NALM6 (cell line): ENCODE measurements around a stretch of chr20.

DNA sequence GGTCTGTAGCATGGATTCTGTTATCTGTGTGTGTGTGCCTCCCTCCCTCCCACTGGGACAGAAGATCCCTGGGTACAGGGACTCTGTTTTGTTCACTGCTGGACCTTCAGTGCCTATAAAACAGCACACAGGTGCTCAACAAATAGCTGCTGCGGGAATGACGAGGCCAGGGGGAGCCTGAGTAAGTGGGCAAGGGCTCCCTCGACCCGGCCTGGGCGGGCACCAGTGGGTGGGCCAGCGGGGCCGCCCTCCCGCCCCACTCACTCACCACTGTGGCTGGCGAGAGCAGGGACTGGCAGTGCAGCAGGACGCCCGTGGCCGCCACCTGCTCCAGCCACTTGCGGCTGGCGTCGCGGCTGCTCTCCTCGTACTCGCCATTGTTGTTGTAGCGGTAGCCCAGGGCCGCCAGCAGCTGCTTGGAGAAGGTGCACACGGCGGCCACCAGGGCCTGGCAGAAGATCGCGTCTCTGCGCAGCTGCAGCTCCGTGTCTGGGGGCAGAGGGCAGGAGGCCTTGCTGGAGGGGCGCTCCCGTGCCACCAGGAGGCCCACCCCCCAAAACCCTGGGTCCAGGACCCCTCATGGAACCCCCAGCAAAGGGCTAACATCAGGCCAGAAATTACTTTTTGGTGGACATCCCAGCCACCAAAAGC is 191.5 kb downstream of the PREX1 start:
- PRO-cap = no peak

- PRO-cap = no peak
Observed at GRCh38 chr20:48644177-48644790, 183.5 kb downstream of the PREX1 start.

GRCh38 chr20:48667736-48668740 is 159.8 kb downstream of the PREX1 start:
- PRO-cap = no peak

- PRO-cap = bidirectional peak, plus-strand start at chr20:48738859, minus-strand start at chr20:48738564
Observed at GRCh38 chr20:48738423-48739346, 89.1 kb downstream of the PREX1 start.

DNA sequence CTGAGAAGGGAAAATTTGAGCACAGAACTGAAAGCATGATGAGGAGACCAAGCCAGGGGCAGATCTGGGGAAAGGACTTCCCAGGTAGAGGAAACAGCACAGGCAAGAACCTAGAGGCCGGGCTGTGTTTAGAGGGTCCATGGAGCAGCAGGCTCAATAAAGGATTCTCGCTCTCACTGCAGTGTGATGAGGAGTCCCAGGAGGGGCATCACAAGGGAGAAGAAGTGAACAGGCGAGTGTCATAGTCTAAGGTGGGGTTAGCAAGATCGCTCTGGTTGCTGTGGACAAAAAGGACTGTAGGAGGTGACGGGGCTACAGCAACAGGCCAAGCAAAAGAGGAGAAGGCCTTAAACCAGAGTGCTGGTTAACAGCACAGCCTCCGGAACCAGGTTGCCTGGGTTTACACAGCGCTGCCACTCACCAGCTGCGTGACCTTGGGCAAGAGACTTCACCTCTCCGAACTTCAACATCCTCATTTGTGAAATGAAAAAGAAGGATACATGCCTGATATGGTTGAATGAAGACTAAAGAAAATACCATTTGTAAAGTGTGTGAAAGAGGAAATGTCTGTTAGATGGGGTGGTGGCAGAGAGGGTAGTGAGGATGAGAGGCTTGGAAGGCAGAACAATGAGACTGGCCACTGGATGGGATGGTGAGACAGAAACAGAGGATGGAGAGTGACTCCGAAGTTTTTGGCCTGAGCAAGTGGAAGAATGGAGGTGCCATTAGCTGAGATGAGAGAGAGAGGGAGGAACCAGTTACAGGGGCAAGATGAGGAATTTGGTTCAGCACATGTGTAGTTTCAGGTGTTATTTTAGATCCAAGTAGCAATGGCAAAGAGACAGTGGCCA is 44.9 kb downstream of the PREX1 start:
- PRO-cap = bidirectional peak, plus-strand start at position 355 of the sequence, minus-strand start at position 158 of the sequence; bidirectional peak, plus-strand start at position 573 of the sequence, minus-strand start at position 480 of the sequence

- PRO-cap = no peak
Observed at GRCh38 chr20:48922863-48923829, 1.6 kb downstream of the ARFGEF2 start.

- PRO-cap = no peak
Observed at GRCh38 chr20:48933009-48933639, 11.6 kb downstream of the ARFGEF2 start.

GRCh38 chr20:48956616-48957604 is 35.4 kb downstream of the ARFGEF2 start:
- PRO-cap = no peak

GRCh38 chr20:48983259-48984275 is 62.1 kb downstream of the ARFGEF2 start:
- PRO-cap = no peak

DNA sequence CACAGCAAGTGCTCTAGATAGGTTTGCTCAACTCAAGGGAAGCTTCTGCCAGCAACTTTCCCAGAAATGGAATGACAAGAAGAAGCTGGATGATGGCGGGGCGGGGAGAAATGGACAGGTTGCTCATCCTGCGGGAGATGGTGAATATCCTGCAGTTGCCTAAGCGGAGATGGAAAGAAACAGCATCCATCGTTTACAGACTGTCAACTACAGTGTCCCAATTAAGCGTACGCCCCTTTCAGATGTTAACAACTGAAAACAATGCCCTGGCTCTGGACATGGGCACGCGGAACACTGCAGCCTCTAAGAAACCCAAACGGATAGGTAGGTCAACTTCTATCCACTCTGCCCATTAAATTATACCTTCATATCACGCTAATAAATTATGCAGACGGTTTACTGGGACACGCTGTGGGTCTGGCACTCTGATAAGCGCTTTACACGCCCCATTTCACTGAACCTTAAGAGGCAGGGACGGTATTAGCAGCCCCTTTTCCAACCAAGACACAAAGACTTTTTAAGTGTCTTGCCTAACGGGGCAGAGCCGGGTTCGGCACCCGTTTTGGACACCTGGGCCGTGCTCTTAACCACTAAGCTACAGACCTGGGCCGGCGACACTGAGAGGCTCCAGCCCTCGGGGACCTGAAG is 890 bp downstream of the STAU1 start:
- PRO-cap = bidirectional peak, plus-strand start at position 590 of the sequence, minus-strand start at position 519 of the sequence

GRCh38 chr20:49188491-49188887 is 355 bp upstream of the STAU1 start:
- PRO-cap = bidirectional peak, plus-strand start at chr20:49188594, minus-strand start at chr20:49188335

GRCh38 chr20:49248106-49248542 is 28.9 kb downstream of the DDX27 start:
- PRO-cap = no peak

GRCh38 chr20:49284802-49285326 is 7.0 kb upstream of the ZNFX1 start:
- PRO-cap = no peak

DNA sequence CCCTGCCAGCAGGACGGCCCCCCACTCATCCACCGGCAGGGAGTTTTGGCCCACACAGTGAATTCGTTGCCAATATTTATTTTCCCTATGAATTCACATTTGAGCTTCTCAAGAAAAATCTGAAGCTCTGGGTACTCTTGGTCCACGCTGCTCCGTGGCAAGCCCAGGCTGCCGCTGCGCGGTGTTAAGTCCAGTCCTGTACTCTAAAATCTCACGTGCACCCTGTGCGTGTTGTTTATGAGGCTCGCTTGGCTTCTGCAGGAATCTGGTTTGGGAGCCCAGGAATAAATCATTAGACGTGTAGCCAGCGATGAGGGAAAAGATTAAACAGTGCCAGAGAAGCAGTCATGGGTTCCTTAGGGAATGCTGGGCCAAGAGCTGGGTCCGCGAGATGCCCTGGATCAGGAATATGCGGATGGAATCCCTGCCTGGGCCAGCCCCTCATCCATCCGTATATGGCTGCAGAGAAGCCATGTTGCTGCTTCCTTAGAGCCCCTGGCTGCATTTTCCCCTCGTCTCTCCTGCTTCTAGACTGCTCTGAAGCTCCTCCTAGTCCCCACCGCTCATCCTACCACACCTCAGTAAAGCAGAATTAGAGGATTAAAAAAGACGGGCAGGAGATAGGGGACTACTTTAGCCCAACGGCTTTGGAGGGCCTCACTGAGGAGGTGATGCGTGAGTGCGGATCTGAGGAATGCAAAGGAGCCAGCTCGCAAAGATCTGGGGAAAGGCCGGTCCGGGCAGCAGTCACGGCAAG is 87.2 kb downstream of the KCNB1 start:
- PRO-cap = no peak

- PRO-cap = no peak
Observed at GRCh38 chr20:49585911-49586275, 18.0 kb upstream of the PTGIS start.

DNA sequence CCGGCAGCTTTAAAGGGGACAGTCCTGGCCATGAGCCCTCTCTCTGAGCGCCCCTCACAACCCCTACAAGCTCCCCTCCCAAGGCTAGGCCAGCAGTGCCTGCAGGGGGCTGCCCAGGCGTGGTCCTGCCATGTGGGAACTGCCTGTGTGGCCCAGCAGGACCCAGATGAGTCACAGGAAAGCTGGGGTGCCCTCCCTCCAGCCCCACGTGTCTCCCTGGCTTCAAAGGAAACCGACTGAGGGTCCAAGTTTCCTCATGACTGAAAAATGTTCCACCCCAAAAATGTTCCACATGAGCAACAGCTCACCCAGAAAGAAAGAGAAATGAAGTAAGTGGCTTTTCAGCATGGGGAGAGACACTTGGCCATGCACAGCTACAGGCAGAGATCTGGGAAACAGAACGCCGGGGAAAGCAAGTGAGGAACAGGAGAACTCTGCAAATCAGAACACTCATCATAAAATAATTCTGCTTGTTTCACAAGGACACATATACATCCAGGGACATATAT is 28.3 kb upstream of the PTGIS start:
- PRO-cap = no peak

DNA sequence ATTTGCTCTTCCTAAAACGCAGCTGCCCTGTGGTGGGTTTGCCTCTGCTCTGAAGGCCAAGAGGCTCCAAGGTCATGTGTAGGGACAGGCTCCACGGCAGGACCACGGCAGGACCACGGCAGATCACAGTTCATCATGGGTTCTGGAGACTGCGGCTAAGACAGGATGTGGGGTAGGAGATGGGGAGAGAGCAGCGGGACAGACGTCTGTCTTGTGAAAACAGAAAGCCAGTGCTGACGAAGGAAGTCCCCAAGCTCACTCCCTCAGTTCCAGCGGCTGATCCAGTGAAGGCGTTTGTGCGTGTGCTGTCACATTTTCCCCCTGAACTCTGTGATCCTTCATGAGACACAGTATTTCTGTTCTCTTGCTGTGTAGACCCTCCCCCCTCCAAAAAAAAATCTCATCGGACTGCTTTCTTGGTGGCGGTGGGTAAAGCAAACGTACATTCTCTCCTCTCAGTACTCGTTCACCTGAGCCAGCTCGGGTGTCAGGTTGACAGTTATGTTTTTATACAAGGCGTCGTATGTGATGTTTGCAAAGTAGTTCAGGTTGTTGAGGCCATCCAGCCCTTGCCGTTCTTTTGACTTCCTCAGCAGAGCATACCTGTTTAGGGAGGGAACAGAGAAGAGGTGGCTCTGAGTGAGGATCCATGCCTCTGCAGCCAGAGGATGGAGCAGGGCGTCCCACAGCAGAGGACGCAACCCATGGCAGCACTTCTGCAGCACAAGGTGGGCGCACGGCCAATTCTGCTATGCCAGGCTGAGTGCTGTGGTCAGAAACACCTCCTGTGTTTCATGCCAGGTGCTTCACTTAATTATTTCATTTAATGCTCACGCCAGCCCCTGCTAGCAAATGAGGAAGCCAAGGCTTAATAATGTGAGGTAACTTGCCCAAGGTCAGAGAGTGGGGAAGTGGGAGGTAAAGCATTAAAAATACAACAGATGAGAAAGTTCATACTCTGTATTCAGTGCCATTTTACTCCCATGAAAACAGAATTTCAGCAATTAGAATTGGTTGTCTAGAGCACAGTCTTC is 68.2 kb upstream of the PTGIS start:
- PRO-cap = no peak

DNA sequence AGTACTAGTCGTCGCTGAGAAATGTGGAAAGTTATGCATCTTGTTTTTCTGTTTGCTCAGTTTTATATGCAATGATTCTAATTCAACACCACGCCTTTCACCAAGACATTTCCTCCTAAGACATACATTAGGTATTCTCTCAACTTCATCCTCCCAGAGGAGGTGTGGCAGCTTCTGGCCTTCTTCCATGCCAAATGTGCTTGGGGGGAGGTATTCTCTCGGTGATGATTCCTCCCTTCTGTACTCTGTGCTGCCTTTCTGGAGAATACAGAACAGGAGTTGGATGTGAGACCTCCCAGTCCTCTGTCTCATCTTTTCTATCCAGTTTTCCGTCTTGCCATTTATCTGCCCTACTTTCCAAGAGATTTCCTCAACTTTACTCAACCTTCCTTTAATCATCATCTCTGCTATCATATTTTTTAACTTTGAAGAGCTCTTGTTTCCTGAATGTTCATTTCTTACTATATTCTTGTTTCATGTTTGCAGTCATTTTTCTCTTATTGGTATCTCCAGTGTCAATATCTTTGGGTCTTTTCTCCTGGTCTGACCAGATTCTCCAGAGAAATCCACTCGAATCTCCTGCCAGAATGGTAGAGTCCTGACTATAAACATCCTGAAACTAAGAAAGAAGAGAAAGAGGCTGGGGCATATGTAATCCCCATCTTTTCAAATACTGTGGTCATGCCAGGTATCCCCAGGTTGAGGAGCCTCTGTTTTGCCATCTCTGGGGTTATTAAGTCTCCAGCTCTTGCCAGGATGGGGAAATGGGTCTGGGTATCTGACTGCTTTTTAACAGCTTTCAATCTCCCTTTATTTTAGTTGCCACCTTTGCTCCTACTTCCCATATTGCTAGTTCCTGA is 65.8 kb downstream of the B4GALT5 start:
- PRO-cap = no peak

GRCh38 chr20:49669463-49669931 is 44.2 kb downstream of the B4GALT5 start:
- PRO-cap = no peak

DNA sequence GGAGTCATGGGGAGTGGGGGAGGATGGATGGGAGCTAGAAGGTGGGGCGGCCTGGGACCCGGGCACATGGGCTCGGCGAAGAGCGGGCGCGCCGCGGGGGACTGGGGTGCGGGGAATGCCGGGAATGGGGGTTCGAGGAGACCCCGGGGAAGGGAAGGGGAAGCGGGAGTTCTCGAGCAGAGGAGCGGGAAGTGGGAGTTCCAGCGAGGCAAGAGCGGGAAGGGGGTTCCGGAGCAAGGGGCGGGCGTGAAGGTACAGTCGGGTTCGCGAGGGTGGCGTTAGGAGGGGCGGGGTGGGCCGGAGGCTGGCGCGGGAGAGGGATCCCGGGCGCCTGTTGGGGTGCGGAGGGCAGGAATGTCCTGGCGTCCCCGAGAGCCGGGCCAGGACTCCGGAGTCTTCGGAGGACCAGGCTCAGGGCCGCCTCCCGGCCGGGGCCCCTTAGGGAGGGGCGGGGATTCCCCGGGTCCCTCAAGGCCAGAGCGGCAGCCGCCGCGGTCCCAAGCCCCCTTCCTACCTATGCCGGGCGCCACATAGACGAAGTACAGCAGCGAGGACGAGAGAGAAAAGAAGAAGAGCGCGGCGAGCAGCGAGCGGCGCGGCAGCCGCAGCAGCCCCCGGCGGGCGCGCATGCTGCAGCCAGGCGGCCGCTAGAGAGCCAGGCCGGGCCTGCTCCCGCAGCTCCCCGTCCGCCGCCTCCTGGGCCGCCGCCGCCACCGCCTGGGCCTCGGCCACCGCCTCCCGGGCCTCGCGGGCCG is 439 bp downstream of the B4GALT5 start:
- PRO-cap = bidirectional peak, plus-strand start at position 526 of the sequence, minus-strand start at position 569 of the sequence